CMK (cell line): ENCODE measurements around a stretch of chr4.

- RRBS: no CpG with 5 or more reads among the region's 15 CpGs
Observed at GRCh38 chr4:184796773-184797878, 28.6 kb downstream of the ACSL1 start.

DNA sequence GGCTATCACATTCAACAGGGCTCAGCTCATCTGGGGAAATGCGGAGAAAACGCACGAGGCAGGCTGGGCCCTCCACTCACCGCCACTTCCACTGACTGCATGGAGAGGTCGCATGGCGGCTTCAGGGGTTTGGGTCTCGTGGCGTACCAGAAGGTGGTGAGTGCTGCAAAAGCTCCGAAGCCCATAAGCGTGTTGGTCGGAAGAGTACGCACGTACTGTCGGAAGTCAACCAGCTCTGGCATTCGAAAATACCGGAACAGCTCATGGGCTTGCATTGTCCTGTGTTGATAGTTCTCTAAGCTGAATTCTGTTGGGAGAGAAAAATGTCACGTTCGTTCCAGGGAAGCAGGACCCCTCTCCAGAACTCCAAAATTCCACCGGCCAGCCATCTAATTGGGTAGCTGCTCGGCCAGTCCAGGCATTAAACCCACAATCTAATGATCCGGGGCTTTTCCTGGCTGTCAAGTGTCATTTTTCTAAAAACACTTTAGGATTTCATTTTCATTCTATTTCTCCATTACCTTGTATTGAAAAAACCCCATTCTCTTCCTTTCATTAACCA lies 22.4 kb downstream of the ACSL1 start:
- RRBS: 98% methylated on average over 3 of the region's 21 CpGs

DNA sequence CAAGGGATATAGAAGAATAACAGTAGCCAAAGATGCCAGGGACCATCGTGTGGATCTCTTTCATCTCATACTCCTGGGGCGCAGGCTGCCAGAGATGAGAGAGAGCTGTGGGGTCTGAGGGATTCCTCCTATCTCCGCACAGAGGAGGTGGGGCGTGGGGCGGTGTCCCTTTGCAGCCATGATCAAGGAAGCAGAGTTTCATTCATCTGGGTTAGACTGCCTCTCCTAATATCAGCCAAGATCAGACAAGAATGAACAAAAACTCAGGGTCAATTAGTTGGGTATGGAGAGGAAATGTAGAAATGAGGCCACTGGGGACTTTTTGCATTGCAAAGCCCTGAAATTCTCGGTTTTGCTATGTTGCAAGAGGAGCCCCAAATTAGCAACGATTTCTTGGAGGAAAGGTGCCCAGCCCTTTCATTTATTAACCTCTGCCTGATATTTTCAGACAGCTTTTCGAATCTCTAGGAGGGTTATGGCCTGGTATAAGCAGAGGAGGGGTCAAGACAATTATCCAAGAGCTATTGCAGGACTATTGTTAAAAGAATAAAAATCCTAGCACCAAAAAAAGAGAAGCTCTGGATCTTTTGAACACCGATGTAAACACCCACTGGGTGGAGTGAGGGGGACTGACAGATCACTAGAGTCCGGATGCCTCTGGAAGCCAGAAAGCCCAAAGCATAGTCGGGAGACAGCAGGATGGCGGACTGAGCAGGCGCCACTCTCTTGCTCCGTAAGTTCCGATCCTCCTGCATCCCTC lies 34.3 kb upstream of the ACSL1 start:
- RRBS: no CpG with 5 or more reads among the region's 15 CpGs

DNA sequence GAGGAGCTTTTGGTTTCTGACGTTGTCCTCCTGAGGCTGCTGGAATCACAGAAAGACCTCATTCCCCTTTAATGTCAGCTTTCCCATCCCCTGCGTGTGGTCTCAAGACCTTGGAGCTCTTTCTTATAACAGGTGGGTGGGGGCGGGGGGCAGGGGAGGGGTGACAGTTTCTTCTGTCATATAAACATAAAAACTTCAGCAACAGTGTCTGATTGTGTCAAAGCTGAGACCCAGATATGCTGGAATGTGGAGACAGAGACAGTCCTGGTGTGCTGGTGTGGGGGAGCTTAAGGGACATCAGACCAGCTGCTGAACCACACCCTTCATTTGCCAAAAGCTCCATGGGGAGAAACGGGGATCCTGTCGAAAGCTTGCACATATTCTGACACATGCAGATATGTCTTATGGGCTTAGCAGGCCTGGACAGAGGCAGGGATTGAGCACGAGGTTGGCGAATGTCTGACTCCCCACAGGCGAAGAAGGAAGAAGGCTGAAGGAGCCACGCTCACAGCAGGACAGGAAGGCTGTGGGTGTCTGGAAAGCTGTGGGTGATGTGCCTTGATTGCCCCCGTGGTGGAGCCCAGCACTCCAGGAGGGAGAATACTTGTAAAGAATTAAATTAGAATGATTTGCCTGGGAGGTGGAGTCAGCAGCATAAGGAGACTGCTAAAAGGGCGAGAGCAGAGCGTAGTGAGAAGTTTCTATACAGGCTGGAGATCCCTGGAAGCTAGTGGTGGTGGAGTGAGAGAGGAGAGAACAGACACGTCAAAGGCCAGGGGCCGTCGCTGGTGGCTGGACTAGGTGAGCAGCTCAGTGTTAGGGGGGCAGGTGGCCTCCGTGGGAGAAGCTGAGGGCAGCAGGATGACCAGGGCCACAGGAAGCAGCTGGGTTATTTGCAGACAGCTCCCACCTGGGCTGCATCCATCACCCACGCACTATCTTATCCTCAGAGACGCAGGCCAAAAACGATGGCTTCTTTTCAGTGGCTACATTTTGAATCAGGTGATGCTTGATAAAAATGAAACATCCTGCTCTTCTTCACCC lies 72.3 kb upstream of the ACSL1 start:
- RRBS: no CpG with 5 or more reads among the region's 19 CpGs

GRCh38 chr4:184899182-184900043 lies 73.6 kb upstream of the ACSL1 start:
- RRBS: no CpG with 5 or more reads among the region's 5 CpGs

DNA sequence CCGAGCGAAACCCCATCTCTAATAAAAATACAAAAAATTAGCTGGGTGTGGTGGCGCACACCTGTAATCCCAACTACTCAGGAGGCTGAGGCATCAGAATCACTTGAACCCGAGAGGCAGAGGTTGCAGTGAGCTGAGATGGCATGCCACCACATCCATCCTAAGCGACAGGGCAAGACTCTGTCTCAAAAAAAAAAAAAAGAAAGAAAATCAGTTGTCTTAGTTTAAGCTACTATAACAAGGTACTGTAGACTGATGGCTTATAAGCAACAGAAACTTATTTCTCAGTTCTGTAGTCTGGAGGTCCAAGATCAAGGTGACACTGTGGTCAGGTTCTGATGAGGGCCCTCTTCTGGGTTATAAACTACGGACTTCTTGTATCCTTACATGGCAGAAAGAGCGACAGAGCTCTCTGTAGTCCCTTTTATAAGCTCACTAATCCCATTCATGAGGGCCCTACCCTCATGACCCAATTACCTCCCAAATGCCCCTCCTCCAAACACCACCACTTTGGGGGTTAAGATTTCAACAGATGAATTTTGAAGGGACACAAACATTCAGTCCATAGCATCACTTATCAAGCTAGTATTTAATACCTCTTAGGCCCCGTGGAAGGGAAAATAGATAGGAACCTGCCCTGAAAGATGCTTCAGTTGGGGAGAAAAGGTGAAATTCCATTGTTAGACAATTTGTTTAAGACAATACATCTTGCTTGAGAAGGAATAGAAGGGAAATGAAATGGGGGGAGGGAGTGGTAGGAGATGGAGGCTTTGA lies 4.9 kb downstream of the SLC25A4 start:
- RRBS: no CpG with 5 or more reads among the region's 8 CpGs

GRCh38 chr4:185227454-185228409 lies 18.3 kb downstream of the SNX25 start:
- RRBS: no CpG with 5 or more reads among the region's 13 CpGs

DNA sequence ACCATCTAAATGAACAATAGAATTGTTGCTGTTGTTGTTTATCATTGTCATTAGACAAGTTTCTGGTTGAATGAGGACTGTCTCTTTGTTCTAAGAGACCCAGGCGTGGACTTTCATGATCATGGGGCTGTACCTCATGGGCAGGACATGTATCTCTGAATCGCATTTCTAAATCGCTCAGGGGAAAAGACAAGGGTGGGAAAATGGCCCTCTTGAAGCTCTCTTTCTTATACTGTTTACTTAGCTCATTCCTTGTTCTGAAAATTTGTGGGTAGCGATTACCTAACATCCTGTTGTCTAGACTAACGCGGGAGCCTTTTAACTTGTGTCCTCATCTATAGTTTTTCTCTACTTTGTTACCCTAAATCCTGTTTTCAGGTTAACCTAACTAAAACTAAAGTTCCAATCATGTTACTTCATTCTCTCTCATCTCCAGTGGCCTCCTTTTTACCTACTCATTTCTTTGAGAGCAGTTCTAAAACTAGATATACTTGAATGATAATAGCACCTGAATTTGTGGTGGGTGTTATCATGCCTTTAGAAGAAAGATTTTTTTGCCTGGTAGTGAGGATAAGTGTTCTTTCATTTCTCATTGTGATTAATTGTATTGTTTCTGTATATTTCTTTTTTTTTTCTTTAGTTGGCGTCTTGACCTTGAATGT lies 45.0 kb downstream of the SNX25 start:
- RRBS: no CpG with 5 or more reads among the region's 7 CpGs

GRCh38 chr4:185328297-185329082 lies 67.2 kb downstream of the LRP2BP start:
- RRBS: no CpG with 5 or more reads among the region's 12 CpGs

DNA sequence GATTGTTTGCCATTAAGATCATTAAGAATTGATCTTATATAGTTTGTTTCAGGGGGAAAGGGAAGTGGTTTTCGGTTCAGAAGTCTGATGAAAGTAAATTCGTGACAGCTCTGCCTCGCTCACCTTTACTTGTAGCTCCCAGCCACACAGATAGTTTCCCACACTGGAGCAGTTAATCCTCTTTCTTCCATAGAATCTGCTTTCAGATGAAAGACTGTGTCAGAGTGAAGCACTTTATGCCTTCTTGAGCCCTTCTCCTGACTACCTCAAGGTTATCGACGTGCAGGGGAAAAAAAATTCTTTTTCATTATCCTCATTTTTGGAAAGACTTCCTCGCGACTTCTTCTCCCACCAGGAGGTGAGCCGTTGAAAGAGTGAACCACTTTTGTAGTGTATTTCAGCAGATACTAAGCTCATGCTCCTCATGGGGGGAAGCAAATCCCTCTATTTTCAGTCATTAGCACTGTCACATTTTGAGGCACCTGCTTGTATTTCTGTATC lies 44.4 kb downstream of the LRP2BP start:
- RRBS: no CpG with 5 or more reads among the region's 8 CpGs

- RRBS: no CpG with 5 or more reads among the region's 4 CpGs
Observed at GRCh38 chr4:185397310-185397574, 601 bp downstream of the ANKRD37 start.

DNA sequence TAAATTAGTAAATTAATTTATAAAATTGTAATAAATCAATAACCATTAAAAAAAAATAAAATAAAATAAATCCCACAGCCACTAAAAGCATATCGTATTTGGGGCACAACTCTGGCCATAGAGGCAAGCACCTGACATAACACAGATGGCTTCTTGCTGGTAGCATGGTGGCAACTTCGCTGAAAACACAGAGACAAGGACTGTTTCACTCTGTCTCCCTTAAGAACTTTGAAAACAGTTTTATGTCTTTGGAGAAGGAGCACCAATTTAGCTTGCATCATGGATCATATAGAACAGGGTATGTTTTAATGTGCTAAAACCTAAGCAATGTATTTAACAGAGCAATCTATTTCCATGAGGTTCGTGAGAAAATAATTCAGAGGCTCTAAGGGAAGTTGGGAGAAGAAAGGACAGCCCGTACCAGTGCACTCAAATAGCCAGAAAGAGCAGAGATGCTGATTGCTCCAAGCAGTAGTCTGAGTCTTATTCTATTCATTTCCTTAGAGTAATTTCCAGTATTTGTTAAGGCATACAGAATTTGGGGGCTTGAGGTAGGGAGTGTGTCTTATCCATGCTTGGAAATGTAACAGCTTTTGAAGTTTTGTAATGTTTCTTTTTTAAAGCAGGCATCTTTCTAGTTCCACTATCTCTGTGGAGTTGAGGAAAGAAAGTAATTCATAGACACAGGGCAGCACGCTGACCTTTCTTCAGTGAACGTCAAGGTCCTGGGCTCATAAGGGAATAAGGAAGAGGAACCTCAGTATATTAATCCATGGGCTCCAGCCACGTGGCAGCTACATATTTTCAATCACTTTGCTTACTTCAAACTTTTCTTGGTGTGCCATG lies 88.7 kb downstream of the SORBS2 start:
- RRBS: no CpG with 5 or more reads among the region's 7 CpGs

DNA sequence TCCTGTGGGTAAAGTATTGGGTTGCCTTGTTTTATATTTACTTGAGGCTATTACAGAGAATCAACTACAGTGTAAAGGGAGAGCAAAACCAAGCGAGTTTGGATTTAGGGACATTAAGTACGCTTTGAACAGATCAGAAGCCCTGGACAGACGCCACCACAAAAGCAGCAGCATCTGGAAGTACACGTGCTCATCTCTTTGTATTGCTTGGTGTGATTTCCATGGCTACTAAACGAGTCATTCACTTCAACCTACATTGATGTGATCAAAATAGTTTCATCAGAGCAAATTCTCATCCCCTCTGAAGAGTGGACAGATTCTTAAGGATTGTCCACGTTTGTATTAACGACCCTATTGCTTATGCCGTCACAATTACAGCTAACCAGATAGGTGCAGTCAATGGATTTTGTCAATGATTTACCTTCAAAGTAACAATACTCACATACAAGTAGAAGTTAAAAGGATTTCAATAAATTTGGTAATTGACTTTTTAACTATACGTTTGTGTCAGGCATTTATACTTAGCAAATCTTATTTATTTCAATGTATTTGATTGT lies 85.0 kb downstream of the SORBS2 start:
- RRBS: no CpG with 5 or more reads among the region's 9 CpGs

- RRBS: no CpG with 5 or more reads among the region's 11 CpGs
Observed at GRCh38 chr4:185761264-185762320, 50.4 kb downstream of the SORBS2 start.

DNA sequence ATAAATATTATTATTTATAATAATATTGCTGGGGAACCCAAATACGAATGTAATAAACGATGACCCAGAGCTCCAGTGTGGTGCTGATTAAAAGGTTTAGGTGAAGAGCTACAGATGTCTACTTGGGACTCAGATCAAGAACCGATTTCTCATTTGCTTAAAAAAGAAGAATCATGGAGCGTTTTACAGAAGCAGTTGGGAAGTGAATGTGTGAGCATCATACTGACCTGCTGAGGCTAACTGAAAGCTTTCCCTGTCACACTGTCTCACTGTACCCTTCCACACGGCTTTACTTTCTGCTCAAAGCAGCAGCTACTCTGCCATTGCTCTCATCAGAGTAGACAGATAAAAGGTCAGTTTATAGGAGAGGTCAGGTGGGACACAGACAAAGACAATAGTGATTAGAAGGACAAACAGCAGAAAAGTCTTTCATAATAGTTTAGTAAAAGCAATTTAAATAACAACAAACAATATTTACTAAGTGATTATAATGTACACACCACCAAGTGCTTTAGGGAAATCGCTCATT lies 24.1 kb upstream of the SORBS2 start:
- RRBS: no CpG with 5 or more reads among the region's 6 CpGs

- RRBS: no CpG with 5 or more reads among the region's 7 CpGs
Observed at GRCh38 chr4:185849377-185850088, 37.5 kb upstream of the SORBS2 start.

DNA sequence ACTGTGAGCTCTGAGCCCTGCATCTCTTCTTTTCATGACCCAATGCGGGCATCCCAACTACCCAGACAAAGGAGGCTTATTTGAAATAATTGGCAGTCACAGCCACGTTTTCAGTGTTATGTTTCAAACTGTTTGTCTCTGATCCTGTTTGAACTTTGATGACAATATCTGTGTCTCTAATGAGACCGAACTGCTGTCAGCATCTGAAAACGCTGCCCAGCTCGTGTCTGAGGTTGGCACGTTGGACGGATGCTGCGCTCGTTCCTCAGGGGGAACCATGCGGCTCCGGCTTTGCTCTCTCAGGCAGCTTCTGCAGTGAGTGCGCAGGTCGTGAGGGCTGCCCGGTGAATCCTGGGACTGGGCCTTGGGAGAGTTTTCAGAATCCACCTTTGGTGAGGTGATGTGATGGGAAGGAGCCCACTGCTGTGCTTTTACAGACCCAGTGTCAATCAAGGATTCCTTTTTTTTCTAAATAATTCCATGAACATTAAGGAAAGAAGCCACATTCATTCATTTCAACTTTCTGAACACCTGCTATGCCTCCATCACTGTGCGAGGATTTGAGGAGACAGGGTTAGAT lies 58.4 kb upstream of the SORBS2 start:
- RRBS: 94% methylated on average over 4 of the region's 15 CpGs

DNA sequence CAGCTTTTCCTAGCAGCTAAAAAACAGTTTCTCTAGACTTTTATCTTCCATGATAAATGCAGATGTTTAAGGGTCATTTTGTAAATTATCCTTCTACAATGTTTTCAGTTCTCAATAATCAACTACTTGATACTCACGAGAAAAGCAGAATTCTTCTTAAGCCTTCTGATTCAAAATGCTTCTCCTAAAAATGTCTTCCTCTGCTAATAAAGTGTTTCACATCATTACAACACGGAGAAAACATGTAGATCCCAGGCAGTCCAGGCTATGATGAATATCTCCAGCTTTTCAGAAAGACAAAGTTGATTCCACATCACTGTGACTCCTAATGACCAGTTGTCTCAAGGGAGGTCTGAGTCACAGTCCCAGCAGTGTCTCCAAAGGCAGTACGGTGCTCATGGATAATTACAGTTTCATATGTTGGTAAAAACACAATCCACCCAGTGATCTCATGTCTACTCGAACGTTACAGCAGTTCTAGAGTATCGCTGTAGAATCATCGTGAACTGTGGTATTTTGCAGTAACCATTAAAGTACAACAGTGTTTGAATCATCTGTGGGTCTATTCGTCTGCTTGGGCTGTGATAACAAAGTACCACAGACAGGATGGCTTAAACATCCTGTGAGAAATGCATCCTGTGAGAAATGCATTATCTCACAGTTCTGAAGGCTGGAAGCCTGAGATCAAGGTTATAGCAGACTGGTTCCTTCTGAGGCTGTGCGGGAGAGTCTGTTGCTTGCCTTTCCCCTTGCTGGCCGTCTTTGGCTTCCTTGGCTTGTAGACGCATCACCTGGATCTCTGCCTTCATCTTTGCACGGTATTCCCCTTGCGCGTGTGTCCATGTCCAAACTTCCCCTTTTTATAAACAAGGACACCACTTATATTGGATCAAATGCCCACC lies 121.1 kb upstream of the SORBS2 start:
- RRBS: no CpG with 5 or more reads among the region's 14 CpGs

DNA sequence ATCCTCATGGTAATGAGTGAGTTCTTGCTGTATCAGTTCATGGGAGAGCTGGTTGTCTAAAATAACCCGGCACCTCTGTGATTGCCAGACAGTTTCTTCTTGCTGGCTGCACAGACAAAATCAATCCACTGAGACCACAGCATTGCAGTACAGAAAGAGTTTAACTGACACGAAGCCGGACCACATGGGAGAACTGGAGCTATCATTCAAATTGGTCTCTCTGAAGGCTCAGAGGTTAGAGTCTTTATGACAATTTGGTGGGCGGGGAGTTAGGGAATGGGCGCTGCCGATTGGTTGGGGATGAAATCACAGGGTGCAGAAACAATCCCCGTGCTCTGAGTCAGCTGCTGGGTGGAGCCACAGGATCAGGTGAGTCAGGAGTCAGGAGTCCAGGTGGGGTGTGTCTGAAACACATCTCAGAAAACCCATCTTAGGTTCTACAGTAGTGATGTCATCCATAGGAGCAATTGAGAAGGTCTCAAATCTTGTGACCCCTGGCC lies 41.7 kb upstream of the TLR3 start:
- RRBS: no CpG with 5 or more reads among the region's 7 CpGs

DNA sequence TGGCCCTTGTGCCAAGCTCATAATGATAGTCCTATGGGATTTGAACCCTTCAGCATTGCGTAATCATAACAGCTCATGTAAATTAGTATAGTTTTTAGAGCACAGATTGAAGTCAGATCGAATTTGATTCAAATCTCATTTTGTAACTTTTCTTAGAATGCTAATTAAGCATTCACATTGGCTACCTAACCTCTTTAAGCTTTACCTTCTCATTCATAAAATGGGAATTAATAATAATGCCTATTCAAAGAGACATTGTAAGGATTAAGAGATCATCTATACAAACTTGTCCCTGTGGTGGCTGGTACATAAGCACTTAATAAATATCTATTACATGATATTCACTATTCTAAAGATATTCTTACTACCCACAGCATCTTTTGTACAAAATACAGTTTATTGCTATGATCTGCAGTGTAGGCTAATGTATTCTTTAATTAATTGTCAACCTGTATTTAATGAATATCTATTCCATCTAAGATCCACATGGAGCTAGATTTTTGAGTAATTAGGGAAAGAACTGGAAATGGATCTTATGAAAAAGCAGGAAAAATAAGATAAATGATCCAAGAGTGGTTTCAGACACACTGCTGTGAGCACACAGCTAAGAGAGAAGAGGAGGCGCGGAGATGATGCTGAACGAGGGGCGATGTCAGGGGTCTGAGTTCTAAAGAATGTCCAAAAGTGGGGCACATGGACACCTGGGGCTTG lies 48.0 kb downstream of the TLR3 start:
- RRBS: no CpG with 5 or more reads among the region's 6 CpGs